Ovary (tissue), 7 donors: ENCODE results near the gene ZNF557.

GRCh38 chr19:6743228-6743698 lies 3.8 kb downstream of the TRIP10 start:
- PRO-cap, 7 experiments: no peak in any of the 7 experiments
- RAMPAGE, long total RNA, 2 experiments: no peak in any of the 2 experiments

DNA sequence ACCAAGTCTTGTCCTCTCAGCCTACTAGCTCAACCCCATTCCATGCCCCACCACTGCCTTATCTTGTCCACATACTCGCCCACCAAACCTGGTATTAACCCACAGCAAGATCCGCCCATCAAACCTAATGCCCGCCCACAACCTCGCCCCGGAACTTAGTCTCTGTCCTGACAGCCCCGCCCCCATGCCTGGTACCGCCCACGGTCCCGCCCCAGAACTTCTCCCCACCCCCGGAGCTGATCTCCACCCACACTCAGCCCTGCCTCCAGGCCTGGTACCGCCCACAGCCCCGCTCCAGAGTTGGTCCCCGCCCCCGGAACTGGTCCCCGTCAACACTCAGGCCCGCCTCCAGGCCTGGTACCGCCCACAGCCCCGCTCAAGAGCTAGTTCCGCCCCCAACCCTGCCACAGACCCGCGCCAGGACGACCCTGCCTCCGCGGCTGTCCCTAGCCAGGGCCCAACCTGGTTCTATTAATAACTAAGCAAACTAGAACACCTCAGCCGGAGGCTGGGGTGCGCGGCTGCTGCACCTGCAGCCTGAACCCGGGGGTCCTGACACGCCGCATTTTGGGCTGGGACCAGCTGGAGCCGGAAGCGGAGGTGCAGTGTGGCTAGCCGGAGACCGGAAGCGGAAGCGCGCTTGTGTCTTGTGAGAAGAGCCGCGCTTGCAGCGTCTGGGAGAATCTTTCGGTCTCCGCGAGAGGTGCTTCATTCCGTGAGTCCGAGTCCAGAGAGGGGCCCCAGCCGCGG lies at the start of gene ZNF557:
Gene ZNF557 (plus strand): TSS at position 645 of the 750 bp plus-strand sequence.
- PRO-cap, 7 experiments: peak in 7 of 7 experiments; most common plus-strand start position 650 of the sequence (in 7); most common minus-strand start position 569 of the sequence (in 4)
- RAMPAGE, long total RNA, 2 experiments: start-site peak on the plus strand in 1 of 2 experiments, centred at position 635 of the sequence, 116 reads per replicate

GRCh38 chr19:7069809-7070272 lies 338 bp downstream of the ZNF557 start:
- PRO-cap, 7 experiments: no peak in any of the 7 experiments
- RAMPAGE, long total RNA, 2 experiments: no peak in any of the 2 experiments

DNA sequence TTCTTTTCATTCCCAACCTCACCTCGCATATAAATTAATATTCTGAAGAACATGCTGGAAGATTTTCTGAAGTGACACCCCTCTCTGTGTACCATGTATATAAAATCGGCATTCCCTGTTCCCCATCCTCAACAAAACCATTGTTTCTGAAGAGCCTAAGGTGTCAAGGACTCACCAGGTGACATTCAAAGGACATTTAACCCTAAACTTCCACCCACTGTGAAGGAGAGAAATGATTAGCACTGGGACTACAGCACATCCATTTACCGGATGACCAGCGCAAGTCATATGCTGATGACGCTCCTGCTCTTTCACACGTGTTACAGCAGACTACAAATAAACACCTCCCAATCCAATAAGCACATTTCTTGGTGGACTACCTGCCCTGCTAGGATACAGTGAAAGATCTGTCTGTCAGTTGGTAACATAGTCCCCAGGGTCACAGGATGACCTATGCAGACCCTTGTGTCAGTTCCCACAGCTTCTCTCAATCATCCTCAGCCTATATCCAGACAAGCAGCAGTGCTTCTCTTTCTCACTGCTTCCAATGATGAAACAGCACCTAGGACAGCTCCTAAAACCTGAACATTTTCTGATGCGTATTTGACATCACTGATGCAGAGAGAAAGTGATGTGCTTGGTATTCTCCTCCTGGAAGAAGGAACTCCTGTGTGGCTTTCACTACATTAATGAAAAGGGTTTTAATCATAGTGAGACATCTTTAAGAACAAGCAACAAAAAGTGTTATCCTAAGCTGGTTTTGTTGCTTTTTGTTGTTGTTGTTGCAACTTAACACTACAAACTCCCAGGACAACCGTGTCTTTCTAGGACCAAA lies 43.6 kb downstream of the ZNF557 start:
- PRO-cap, 7 experiments: no peak in any of the 7 experiments
- RAMPAGE, long total RNA, 2 experiments: no peak in any of the 2 experiments

- PRO-cap, 7 experiments: no peak in any of the 7 experiments
- RAMPAGE, long total RNA, 2 experiments: no peak in any of the 2 experiments
These were observed 75.9 kb downstream of the ZNF557 start for GRCh38 chr19:7145412-7145860.

- PRO-cap, 7 experiments: peak in 7 of 7 experiments; most common plus-strand start chr19:7198310 (in 7); most common minus-strand start chr19:7198076 (in 7)
- RAMPAGE, long total RNA, 2 experiments: start-site peak on the minus strand in 1 of 2 experiments, at chr19:7198046-7198175 at its widest, 18 to 20 reads per replicate
These were observed 96.2 kb downstream of the INSR start for GRCh38 chr19:7197714-7198675.

- PRO-cap, 7 experiments: peak in 6 of 7 experiments; most common plus-strand start chr19:7211856 (in 6); most common minus-strand start chr19:7211696 (in 3)
- RAMPAGE, long total RNA, 2 experiments: no peak in any of the 2 experiments
These were observed 82.7 kb downstream of the INSR start for GRCh38 chr19:7211453-7212056.

- PRO-cap, 7 experiments: no peak in any of the 7 experiments
- RAMPAGE, long total RNA, 2 experiments: no peak in any of the 2 experiments
These were observed 38.7 kb downstream of the INSR start for GRCh38 chr19:7255497-7256011.

- PRO-cap, 7 experiments: peak in 1 of 7 experiments; most common minus-strand start chr19:7267459 (in 1)
- RAMPAGE, long total RNA, 2 experiments: no peak in any of the 2 experiments
These were observed 26.9 kb downstream of the INSR start for GRCh38 chr19:7267128-7267916.

GRCh38 chr19:7340874-7341427 lies 7.8 kb upstream of the ARHGEF18 start:
- PRO-cap, 7 experiments: peak in 6 of 7 experiments; most common plus-strand start chr19:7341317 (in 1); most common minus-strand start chr19:7341189 (in 2)
- RAMPAGE, long total RNA, 2 experiments: no peak in any of the 2 experiments

GRCh38 chr19:7357129-7357595 lies 8.4 kb downstream of the ARHGEF18 start:
- PRO-cap, 7 experiments: no peak in any of the 7 experiments
- RAMPAGE, long total RNA, 2 experiments: no peak in any of the 2 experiments

- PRO-cap, 7 experiments: no peak in any of the 7 experiments
- RAMPAGE, long total RNA, 2 experiments: no peak in any of the 2 experiments
These were observed 5.1 kb downstream of the PEX11G start for GRCh38 chr19:7483685-7484124.

DNA sequence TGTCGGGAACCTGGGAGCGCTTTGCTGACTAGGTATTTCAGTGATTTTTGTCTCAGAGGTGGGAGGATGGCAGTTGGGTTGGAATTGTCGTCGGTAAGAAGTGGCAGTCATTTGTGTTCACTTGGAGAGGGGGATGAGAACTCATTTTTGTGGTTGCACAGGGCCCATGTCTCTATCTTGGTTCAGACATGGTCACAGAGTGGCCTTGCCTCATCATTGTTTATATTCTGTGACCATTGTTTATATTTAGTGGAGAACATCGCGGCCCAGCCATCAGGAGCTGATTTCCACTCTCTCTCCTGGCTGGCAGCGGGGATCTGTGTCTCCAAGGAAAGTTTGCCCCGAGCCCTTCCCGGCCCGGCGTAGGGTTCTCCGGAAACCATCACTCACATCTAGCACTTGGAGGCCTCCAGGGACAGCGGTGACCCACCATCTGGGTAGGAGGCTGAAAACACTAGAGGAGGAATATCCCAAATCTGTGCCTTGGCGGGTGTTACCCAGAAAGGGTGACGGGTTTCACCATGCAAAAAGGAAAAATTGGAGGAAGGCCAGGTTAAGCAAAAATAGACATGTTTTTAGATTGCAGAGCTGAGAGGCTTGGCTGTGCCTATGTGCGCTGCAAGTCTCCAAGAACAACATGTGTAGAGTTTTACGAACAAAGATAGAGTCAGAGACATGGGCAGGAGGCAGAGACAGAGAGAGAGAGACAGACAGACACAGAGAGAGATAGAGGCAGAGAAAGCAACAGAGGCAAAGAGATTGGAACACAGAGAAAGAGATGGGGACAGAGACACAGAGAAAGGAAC lies 730 bp upstream of the ZNF358 start:
- PRO-cap, 7 experiments: peak in 6 of 7 experiments; most common plus-strand start position 249 of the sequence (in 4); most common minus-strand start position 319 of the sequence (in 3)
- RAMPAGE, long total RNA, 2 experiments: start-site peak on the plus strand in 2 of 2 experiments, centred at positions 482 to 484 of the sequence, 37 to 38 reads per replicate

DNA sequence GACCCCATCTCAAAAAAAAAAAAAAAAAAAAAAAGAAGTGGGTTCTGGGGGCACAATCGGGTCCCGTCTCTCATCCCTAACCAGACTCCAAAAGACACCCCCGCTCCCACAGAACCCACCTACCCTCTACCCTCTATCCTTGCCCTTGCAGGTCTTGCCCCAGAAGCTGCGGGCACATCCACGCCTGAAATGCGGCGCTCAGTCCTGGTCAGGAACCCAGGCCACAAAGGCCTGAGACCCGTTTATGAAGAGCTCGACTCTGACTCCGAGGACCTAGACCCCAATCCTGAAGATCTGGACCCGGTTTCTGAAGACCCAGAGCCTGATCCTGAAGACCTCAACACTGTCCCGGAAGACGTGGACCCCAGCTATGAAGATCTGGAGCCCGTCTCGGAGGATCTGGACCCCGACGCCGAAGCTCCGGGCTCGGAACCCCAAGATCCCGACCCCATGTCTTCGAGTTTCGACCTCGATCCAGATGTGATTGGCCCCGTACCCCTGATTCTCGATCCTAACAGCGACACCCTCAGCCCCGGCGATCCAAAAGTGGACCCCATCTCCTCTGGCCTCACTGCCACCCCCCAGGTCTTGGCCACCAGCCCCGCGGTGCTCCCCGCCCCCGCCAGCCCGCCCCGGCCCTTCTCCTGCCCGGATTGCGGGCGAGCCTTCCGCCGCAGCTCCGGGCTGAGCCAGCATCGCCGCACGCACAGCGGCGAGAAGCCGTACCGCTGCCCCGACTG lies 3.2 kb upstream of the MCOLN1 start:
- PRO-cap, 7 experiments: no peak in any of the 7 experiments
- RAMPAGE, long total RNA, 2 experiments: no peak in any of the 2 experiments

- PRO-cap, 7 experiments: no peak in any of the 7 experiments
- RAMPAGE, long total RNA, 2 experiments: no peak in any of the 2 experiments
These were observed 18.8 kb downstream of the PNPLA6 start for GRCh38 chr19:7554078-7554911.

GRCh38 chr19:7597582-7598103 lies 2.0 kb downstream of the CAMSAP3 start:
- PRO-cap, 7 experiments: no peak in any of the 7 experiments
- RAMPAGE, long total RNA, 2 experiments: no peak in any of the 2 experiments

DNA sequence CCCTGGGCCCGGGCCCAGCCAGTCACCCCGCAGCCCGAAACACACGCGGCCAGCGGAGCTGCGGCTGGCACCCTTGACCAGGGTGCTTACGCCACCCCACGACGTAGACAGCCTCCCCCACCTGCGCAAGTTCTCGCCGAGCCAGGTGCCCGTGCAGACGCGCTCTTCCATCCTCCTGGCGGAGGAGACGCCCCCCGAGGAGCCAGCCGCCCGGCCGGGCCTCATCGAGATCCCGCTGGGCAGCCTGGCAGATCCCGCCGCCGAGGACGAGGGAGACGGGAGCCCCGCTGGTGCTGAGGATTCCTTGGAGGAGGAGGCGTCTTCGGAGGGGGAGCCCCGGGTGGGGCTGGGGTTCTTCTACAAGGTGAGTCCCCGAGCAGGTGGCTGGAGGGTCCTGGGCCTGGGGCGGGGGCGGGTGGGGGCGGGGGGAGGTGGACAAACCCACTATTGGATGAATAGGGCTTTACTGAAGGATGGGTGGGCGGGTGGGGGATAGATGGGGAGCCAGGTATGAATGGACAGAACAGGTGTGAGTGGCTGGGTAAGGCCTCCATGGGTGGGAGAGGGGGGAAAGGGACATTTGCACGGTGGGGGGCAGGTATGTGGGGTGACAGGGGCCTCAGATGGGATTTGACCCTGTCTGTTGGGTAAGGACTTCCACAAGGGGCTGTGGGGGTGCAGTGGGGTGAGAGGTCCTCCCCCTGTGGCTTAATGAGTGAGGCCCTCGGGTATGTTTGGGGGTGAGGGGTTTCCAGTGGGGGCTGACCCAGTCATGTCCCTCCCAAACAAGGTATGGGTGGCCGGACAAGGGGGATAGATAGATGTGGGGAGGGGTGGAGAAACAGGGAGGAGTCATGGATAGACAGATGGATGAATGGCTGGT lies 16.3 kb downstream of the XAB2 start:
- PRO-cap, 7 experiments: no peak in any of the 7 experiments
- RAMPAGE, long total RNA, 2 experiments: no peak in any of the 2 experiments

GRCh38 chr19:7650039-7650627 lies 13.2 kb downstream of the STXBP2 start:
- PRO-cap, 7 experiments: no peak in any of the 7 experiments
- RAMPAGE, long total RNA, 2 experiments: no peak in any of the 2 experiments

DNA sequence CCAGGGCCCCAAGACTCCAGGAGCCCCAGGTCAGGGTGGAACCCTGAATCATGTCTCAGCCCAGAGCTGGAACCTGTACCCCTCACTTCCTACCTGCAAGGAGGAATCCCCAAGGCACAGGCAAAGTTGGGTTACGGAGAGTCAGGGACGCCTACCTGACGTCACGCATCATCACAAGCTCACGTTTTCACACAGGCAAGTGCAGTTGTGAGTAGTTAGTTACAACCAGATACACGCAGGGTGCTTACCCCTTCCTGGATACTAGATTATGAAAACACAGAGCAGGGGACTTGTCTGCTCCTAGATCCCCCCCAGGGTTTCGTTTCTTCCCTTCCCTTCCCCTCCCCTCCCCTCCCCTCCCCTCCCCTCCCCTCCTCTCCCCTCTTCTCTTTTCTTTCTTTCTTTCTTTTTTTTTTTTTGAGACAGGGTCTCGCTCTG lies 2.0 kb downstream of the RETN start:
- PRO-cap, 7 experiments: no peak in any of the 7 experiments
- RAMPAGE, long total RNA, 2 experiments: no peak in any of the 2 experiments

GRCh38 chr19:7681331-7682193 lies 929 bp downstream of the TRAPPC5 start:
- PRO-cap, 7 experiments: peak in 5 of 7 experiments; most common plus-strand start chr19:7681533 (in 2); most common minus-strand start chr19:7681452 (in 5)
- RAMPAGE, long total RNA, 2 experiments: no peak in any of the 2 experiments